Natural killer cell (primary cell): ENCODE measurements around the genes MYL10 and SPDYE6.

GRCh38 chr7:101629198-101629525 lies at the start of gene MYL10:
Gene MYL10, minus strand, starts transcription at chr7:101629296.
- PRO-cap: no peak

DNA sequence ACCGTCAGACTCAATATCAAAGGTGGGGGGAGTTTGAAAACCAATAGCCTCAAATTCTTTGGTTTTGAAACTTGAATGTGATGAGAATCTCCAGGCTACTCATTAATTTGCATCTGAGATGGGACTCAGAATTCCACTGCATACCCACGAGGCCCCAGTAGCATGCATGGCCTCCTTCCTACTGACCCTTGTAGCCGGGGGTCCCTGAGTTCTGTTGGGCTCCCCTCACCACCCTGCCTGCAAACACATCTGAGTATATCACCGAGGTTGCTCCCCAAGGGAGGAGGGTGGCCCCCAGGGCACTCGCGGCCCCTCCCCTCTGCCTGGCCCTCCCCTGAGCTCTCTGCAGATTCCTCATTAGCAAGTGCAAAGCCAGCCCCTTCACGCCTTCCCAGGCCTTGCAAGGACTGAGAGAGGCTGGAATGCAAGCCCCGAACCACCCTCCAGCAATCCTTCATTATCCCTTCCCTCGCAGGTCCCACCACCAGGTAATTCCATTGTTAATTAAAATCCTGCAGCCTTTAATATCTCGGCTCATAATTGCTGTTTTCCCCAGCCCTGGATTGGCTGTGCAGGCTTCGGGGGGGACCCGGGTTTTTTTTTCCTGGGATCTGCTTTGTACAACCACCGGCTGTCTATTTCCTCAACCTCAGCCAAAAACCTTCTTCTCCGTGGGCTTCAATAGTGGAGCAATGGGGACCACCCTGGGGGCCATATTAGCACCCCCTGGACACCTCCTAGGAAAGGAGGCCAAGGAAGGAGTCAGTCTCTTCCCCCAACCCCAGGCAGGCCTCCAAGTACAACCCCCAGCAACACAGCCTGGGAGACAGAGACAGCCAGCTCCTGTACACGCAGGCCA lies 35.4 kb upstream of the MYL10 start:
- PRO-cap: no peak

DNA sequence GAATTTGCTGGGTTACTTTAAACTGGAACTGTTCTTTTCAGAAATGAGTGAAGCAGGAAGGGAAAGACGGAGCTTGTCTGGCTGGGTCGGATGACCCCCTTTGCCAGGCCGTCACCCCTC lies 40.0 kb downstream of the CUX1 start:
- PRO-cap: no peak

DNA sequence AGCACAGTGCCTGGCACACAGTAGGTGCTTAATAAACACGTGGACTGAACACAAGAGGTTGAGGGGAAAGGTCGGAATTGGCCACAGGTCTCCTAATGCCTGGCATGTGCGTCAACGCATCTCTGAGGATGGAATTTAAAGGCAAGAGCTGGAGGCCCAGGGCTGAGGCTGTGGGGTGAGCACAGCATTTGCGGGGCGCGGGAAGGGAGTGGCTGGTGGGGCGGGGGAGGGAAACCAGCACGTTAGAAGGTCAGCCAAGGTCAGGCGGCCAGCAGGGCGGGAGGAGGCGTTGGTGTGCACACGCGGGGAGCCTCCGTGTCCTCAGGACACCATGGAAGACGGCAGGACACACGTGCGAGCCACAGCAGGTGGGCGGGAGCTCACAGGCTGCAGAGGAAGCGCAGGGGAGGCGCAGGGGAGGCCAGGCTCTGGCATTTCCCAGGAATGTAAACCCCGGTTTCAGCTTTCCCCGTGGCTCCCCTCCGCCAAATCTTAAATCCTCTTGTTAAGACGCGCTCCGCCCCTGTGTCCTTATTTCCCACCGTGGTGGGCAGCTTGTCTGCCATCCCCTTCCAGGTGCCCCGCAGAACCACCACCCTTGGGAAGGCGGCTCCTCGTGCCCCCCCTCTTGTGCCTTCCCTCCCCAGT lies 52.0 kb downstream of the CUX1 start:
- PRO-cap: no peak

DNA sequence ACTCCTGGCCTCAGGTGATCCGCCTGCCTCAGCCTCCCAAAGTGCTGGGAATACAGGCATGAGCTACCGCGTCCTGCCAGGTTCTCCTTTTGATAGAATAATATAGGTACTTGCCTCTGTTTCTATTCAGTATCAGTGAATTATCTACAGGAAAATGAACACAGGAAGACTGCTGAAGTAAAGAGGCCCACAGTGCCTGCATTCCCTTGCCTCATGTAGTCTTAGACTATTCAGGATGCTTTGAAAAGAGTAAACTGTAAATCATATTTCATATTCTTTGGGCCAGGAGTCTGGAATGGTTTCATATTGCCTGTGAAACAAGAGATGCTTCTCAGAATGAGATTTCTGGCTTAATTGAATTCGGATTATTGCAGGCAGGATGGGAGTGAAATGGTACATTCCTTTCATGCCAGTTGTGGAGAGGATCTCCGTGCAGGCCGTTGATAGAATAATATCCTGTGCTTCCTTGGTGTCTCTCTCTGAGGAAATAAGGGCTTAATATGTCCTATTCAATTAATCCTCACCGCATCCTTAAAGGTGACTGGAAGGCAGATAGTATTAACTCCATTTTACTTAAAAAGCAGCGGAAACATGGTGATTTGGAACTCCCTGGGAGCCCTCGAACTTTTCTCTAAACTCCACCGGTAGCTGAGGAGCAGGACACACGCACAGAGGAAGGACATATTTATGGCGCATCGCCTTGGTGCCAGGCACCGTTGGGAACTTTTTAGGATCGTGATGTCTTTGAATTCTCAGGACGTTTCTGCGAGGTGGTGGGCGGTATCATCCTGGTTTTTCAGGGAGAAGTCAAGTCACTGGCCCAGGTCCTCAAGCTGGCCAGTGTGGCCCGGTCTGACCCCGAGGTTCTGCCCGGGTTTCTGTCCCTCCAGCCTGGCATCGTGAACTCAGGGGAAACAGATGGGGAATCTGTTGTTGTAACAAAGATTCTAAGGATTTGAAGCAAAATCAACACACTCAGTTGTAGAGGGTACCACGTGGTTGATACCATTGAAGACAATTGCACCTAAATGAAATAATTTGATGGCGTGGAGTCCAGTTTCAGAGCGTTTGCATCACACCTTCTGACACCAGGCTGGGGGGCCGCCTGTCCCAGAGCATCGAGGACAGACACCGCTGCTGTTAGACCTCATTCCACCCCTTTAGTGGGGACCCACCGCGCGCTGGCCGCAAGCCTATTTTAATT lies 56.8 kb downstream of the CUX1 start:
- PRO-cap: no peak

- PRO-cap: no peak
Measured at GRCh38 chr7:101902787-101903452, 85.5 kb downstream of the CUX1 start.

GRCh38 chr7:102024714-102025296 lies 207.4 kb downstream of the CUX1 start:
- PRO-cap: no peak

DNA sequence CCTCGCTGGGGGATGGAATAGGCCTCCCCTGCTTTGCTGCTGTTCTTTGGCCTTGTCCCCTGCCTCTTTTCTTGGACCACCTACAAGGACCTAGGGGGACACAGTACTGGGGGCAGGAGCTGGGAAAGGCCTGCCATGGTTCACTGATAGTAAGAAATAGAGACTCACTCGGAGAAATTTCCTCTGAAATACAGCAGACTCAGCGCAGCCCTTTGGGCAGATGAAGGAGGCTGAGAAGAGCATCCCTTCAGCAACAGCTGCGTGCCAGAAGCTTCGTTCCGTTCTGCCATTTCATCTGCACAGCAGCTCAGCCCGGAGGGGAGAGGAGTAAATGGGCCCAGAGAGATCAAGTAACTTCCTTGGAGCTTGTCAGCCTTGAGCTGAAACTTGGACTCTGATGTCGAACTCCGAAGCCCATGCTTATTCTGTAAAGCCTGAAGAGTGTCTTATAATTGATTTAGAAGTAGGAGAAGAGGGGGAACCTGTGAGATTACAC lies 231.7 kb downstream of the CUX1 start:
- PRO-cap: no peak

DNA sequence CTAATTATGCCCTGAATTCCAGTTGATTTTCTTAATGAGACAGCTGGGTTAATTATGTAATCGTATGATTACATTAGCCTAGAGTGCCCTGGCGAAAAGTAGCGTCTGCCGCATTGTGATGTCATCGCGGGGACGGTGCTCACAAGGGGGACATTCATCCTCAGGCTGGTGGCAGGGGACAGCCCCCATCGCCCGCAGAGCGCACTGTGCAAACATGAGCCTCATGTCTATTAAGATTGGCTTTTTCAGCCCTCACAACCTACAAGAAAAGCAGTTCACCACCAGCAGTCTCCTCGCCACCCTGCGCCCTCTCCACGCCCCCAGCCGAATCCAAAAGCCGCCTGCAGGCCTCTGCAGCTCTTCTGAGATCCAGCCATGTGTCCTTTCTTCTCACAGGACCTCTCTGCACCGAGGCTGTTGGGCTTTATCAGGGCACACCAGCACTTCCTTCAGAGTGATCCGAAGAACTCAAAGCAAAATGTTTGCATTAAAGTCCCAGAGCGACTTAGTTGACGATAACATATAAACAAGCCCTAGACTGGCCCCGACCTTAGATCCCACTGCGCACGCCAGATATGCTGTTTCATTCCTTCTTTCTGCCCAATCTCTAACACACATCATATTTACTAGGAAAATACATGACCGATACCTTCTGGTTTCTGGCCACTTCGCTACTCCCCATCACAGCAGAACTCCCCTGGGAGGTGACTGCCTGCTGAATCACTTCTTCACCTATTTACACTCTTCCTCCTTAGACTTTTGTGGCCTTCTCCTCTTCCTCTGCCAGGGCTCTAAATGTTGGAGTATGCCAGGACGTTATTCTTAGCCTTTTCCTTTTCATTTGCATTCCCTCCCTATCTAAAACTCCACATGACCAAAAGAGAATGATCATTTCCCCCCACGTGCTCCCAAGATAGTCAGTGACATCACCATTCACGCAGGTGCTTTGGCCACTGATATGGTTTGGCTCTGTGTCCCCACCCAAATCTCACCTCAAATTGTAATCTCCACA lies 206.0 kb upstream of the SH2B2 start:
- PRO-cap: no peak

GRCh38 chr7:102140689-102141570 lies 145.7 kb upstream of the SH2B2 start:
- PRO-cap: no peak

DNA sequence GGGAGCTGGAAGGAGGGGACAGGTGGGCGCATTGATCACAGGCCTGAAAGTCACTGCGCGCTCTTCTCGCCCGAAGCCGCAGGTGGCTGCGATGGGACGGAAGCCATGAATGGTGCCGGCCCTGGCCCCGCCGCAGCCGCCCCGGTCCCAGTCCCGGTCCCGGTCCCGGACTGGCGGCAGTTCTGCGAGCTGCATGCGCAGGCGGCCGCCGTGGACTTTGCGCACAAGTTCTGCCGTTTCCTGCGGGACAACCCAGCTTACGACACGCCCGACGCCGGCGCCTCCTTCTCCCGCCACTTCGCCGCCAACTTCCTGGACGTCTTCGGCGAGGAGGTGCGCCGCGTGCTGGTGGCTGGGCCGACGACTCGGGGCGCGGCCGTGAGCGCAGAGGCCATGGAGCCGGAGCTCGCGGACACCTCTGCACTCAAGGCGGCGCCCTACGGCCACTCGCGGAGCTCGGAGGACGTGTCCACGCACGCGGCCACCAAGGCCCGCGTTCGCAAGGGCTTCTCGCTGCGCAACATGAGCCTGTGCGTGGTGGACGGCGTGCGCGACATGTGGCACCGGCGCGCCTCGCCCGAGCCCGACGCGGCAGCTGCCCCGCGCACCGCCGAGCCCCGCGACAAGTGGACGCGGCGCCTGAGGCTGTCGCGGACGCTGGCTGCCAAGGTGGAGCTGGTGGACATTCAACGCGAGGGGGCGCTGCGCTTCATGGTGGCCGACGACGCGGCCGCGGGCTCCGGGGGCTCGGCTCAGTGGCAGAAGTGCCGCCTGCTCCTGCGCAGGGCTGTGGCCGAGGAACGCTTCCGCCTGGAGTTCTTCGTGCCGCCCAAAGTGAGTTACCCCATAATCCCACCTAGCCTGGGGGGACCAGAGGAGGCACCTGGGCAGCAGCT lies 14.0 kb downstream of the SH2B2 start:
- PRO-cap: no peak

DNA sequence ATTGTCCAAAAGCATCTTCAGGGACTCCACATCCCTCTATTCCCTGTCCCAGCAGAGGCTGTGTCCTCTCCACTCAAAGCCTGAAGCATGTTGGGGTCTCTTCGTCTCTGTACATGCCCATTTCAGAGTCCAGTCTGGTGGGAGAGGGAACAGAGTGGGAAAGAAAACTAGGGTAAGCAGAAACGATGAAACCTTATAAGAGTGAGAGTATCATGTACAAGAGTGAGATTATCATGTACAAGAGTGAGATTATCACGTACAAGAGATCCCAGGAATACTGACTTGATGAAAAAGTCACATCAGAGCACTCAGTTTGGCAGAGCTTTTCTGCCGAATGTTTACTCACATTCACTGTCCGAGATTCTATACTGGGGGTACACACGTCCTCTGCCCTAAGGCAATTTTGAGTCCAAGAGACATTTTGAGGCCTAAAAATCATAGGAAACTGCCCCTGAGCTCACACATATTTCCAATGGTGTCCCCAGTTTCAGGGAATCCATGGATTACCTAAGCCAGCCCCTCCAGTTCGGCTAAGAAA lies at the start of gene SPDYE6:
SPDYE6 (minus strand) TSS at position 134 of the 538 bp plus-strand sequence.
- PRO-cap: no peak

DNA sequence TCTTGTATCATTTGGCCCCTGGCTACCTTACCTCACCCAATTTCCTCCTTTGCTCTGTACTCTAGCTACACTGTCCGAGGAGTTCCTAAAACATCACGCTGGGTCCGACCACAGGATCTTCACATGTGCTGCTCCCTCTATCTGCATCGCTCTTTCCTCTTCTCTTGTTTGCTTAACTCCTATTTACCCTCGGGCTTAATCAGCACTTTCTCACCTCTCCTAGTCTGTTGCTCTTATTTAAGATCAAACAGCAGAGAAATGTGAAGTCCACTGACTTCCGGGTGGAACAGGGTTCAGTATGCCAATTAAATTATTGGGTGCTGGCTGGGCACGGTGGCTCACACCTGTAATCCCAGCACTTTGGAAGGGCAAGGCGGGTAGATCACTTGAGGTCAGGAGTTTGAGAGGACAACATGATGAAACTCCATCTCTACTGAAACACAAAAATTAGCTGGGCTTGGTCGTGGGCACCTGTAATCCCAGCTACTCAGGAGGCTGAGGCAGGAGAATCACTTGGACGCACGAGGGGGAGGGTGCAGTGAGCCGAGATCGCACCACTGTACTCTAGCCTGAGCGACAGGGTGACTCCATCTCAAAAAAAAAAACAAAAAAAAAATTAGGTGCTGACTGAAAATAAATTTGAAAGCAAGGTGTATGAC lies 12.3 kb upstream of the PRKRIP1 start:
- PRO-cap: no peak

GRCh38 chr7:102423922-102424630 lies 9.3 kb upstream of the ORAI2 start:
- PRO-cap: no peak

- PRO-cap: no peak
Measured at GRCh38 chr7:102427011-102427517, 6.3 kb upstream of the ORAI2 start.

DNA sequence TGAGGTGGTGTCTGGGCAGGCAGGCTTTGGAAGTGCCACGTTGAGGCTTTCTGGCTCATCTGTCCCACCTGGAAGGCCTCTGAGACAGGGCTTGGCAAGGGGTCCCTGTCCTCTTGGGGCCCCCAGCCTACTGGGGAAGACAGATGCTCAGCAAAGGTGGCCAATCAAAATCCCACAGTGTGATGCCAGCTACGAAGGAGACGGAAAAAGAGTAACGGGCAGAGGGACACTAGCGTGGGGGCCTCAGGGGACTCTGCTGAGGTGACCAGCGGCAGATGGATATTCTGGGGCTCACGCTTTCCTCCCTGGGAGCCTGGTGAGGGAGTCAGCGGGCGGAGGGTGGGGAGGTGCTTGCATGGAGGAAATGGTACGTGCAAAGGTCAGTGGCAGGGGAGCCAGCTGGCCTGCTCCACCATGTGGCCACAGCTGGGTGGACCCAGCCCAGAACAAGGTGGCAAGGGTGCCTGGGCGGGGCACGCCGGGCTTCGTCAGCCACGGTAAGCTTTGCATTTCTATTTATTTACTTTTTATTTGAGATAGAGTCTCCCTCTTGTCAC lies 5.5 kb downstream of the LRWD1 start:
- PRO-cap: no peak

- PRO-cap: no peak
Measured at GRCh38 chr7:102512822-102513528, 4.6 kb downstream of the RASA4B start.

DNA sequence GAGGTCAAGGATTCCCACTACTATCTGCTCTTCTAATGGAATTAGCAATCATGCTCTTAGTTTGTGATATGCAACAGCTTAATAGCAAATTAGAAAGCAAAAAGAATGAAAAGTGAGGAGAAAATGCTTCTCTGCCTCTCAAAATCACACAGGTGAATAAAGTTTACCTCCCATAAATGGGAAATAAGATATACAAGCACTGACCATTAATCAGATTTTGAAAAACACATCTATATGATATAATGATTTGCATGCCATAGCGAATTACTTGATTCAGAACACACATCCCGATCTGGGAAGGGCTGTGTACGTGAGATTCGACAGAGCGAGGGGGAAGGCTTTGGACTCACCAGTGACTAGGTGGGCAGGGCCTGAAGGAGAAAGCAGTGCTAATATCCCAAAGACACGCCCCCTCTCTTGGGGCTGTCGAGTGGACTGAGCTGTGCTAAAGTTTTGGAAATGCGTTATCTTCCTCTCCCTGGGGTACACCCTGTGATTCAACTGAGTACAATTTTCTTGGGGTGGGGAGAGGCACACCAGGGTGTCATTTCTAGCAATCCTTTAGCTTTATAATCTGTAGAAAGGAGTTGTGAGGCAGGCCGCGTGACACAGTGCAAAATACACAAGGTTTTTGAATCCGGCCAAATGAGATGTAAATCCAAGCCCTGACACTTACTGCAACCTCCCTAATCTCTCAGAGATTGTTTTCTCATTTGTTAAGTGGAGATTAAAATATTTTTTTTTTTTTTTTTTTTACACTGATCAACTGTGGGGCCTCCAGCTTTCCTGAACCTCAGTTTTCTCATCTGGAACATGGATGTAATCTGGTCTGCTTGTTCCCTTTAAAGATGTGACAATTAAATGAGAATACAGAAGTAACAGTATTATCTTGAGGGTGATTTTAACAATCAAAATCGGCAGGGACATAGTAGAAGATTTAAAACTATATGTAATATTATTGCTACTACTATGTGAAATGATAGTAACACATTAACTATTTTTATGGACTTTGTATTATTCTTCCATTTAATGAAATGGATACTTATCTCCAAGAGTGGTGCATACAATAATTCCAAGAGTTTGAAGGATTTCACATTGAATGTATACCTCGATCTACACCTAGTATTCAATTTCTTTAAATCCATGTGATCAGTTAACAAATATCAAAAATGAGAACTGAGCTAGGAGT lies 2.0 kb downstream of the LRRC17 start:
- PRO-cap: no peak

DNA sequence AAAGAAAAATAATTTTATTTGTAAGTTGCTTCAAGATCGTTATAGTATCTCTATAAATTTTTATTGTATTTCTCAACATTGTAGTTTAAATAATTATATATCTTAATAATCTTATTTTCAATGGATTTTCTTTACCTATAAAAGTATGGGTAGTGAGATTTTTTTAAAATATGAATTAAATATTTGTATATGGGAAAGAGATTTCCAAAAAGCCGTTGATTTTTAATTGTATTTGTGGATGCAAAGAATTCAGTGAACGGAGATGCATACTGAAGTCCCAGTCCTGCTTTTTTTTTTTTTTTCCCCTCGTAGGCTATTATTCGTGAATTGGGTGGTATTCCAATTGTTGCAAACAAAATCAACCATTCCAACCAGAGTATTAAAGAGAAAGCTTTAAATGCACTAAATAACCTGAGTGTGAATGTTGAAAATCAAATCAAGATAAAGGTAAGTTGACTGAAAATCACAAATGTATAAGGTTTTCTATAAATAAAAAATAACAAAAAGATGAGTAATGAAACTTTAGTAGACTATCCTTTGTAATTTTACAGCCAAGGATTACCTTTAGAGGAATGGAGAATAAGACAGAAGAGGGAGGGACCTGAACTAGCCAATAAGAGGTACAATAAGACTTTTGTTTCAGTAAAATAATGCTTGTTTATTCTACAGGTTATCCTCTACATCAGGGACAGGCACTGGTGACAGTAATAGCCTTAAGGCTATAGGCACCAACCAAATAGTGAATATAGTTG lies 11.6 kb downstream of the ARMC10 start:
- PRO-cap: no peak

GRCh38 chr7:103131979-103132202 lies 17.0 kb downstream of the NAPEPLD start:
- PRO-cap: no peak